Renal cortical epithelial cell (primary cell): ENCODE measurements around a stretch of chr2.

- RRBS = no CpG with 5 or more reads among the region's 5 CpGs
Measured at GRCh38 chr2:10709456-10709819, 12.0 kb upstream of the ATP6V1C2 start.

DNA sequence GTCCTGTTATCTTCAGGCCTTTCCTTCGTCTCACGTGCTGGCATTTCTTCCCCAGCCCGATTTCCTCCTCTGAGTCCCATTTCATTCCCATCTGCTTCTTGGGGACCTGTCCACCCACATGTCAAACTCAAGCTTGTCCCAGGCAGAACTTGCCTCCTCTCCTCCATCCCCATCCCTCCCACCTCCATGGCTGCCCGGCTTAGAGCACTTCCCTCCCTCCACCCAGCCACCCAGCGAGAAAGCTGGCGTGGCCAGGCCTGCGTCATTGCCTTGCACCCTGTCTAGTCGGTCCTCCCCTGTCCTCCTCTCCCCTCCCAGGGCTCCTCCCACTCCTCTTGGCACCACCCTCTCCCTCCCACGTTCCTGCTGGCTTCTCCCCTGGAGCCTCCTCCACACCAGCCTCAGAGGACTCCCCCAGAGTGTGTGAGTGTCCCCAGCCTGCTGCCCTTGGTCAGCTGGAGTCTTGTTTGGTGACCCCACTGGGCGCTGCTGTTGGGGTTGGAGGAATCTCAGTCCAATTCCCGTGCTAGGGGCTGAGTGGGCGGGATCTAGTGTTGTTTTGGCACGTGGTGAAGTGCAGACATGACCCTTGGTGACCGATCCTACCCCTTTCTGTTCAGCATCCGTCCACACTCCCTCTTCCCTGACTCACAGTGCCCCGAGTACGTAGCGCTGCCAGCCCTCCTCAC lies 41.2 kb downstream of the ATP6V1C2 start:
- RRBS = no CpG with 5 or more reads among the region's 18 CpGs

DNA sequence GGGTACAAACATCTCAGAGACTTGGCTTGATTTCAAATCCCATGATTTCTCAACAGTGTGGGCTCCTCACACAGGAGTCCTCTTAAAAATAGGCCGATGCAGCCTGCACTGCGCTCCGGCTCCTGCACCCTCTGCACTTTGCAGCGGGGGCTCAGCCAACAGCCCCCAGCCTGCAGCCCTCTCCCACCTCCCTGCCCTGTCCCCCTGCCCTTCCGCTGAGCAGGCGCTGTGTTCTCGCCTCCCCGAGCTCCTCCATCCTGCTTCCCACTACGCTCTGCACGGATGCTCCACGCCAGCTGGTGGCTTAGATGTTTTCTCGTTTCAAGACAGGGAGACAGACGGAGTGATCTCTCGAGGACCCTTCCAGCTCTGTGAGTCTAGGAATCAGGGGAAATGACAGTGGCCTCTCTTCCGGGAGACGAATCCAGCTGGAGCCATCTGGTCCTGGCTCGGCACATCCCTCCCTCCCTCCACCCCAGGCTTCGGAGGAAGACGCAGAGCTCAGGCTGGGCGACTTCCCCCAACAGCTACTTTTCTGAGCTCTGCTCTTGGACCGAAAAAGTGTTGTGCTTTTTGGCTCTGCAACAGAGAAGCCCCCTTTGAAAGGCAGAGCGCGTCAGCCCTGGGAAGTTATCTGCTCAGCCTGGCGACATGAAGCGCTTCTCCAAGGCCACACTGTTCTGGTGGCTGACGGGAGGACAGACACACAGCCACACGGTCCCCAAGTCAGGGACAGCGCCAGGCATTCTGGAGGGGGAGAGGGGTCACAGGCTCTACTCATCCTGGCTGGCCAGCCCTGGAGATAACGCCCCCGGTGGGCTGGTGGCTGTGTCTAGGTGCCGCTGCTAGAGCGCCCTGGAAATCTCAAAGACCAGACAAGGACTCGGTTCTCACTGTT lies 71.6 kb downstream of the KCNF1 start:
- RRBS = no CpG with 5 or more reads among the region's 33 CpGs

- RRBS = no CpG with 5 or more reads among the region's 2 CpGs
Measured at GRCh38 chr2:11204111-11204465, 48.8 kb downstream of the SLC66A3 start.

DNA sequence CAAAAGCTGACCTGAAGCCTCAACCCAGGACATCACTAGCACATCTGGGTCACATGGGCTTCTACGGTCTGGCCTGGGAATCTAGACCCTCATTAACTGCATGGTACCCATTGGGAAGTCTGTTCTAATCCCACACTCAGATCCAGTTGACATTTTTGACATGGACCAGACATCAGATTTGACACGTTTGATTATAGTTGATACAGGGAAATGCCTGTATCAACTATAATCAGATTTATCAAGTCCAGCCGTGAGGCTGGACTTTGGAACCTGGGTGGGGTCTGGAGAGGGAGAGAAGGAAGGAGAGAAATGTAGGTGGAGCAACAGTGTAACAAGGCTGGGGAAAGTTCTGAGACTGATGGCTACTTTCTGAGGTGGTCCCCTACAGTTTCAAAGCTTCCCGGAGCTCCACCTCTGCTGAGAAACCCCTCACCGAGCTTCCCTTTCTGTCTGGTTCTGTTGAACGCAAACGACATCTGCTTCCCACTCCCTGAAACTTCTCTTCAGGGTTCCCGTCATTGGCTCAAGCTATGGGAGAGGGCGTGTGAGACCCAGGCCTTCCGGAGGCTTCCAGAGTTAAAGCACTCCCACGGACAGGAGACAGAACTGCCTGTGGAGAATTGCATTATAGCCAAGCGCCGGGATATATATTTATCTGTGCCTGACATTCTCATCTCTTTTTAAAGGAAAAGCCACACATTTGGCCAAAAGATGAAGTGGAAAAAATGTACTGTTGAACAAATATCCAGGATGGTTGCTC lies 59.9 kb downstream of the E2F6 start:
- RRBS = 53% methylated on average over 4 of the region's 13 CpGs

GRCh38 chr2:11680248-11680910 lies 10.4 kb upstream of the NTSR2 start:
- RRBS = no CpG with 5 or more reads among the region's 15 CpGs

GRCh38 chr2:11701789-11702441 lies 31.9 kb upstream of the NTSR2 start:
- RRBS = no CpG with 5 or more reads among the region's 14 CpGs

- RRBS = no CpG with 5 or more reads among the region's 5 CpGs
Measured at GRCh38 chr2:11716703-11717097, 29.7 kb upstream of the LPIN1 start.

- RRBS = 4% methylated on average over 1 of the region's 10 CpGs
Measured at GRCh38 chr2:11747151-11747687, 787 bp downstream of the LPIN1 start.

GRCh38 chr2:11748433-11749490 lies 2.3 kb downstream of the LPIN1 start:
- RRBS = 21% methylated on average over 2 of the region's 22 CpGs

GRCh38 chr2:11749491-11750188 lies 3.2 kb downstream of the LPIN1 start:
- RRBS = no CpG with 5 or more reads among the region's 12 CpGs

DNA sequence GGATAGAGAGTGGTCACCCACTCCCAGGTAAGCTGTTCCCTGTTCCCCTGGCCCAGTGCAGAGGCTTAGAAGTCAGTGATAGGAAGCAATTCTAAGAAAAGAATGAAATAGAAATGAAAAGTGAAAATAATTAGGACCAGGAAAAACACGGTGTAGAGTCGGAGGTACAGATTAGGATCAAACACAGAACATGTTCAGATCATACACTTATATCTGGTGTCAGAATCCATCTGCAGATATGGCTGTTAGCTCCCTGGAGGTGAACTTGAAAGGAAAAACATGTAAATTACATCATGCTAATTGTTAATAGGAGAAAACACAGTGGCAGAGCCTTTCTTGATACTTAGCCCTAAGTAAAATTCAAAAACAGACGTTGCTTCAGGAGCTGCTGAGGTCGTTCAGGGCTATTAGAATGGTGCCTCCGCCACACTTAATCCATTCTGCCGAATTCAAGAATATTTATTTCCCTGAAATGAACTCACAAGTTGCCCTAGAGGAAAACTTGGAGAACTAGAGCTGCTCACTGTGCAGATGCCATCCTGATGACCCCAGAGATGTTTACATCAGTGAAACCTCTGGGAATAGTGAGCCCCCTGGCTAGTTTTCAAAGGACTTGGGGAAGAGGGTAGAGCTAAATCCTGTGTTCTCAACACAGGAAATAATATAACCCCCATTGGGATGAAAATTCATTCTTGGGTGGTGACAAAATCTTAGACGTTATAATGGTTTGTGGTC lies 27.5 kb downstream of the LPIN1 start:
- RRBS = no CpG with 5 or more reads among the region's 7 CpGs

GRCh38 chr2:11938070-11938613 lies 191.7 kb downstream of the LPIN1 start:
- RRBS = no CpG with 5 or more reads among the region's 13 CpGs

DNA sequence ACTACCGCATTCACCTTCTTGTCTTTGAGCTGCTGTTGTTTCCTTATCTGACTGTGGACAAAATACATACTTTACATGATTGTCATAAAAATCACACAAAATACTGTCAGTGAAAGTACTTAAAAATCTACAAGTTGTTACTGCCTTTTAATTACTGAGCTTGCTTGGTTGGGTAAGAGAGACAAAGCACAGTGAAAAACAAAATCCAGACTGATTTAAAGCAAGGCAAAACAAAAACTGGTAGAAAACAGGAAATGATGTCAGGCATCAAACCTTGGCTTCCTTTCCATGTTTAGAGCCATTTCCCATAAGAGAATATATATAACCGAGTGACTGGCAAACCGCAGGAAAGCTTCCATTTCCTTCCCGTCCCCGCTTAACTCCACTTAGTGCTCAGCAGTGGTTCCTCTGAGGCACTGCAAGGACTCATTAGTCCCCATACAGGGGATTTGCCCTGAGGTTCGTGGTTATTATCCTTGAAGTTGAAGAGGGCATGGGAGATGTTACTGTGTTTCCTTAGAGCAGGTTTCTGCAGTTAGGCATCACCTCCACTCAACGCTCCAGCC lies 446.3 kb downstream of the LPIN1 start:
- RRBS = no CpG with 5 or more reads among the region's 7 CpGs

GRCh38 chr2:12719553-12720114 lies 2.9 kb downstream of the TRIB2 start:
- RRBS = no CpG with 5 or more reads among the region's 6 CpGs

DNA sequence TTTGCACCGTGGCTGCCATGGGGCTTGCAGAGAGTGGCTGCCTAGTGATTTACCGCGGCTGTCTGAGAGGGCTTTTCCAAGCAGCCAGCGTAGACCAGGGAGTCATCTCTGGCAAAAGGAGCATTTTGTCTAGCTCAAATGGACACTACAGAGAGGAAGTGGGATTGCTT lies 108.0 kb downstream of the TRIB2 start:
- RRBS = no CpG with 5 or more reads among the region's 4 CpGs

- RRBS = no CpG with 5 or more reads among the region's 22 CpGs
Measured at GRCh38 chr2:13532331-13533210, 815.8 kb downstream of the TRIB2 start.

DNA sequence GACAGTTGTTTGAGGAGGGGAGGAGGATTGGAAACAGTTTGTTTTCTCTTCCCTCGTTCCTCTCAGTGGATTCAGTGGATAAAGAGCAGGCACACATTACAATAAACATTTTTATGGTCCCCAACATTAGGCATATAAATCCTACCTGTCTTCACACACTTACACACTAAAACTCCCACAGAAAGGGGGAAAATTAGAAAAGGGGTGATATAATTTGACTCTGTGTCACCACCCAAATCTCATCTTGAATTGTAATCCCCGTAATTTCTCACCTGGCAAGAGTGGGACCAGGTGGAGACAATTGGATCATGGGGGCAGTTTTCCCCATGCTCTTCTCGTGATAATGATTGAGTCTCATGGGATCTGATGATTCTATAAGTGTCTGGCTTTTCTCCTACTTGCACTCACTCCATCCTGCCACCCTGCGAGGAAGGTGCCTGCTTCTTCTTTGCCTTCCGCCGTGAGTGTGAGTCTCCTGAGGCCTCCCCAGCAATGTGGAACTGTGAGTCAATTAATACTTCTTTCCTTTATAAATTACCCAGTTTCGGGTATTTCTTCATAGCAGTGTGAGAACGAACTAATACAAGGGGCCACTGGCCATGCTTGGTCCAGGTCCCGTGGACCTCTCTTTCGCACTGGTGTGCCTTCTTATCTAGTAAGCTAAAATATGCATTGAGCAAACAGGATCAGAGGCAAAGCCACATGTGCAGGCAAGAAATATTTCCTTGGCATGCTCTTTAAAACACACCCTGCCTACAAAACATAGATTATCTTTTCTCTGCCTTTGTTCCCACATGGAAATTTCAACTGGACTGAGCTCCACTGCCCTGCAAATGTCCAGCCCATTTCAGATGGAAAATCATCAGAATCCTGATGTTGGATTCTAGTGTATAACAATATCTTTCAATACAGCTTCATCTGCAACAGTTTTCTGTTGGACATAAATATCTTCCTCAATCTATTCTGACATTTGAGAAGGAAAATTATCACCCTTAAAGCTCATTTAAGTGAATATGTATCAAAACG lies 821.1 kb downstream of the TRIB2 start:
- RRBS = no CpG with 5 or more reads among the region's 11 CpGs

GRCh38 chr2:15555543-15556199 lies 5.5 kb downstream of the NBAS start:
- RRBS = no CpG with 5 or more reads among the region's 3 CpGs